ENCODE data around the genes DLK2 and POLH.

- RRBS: no CpG with 5 or more reads among the region's 8 CpGs
These were observed 2.5 kb downstream of the SRF start for GRCh38 chr6:43173400-43174144.

DNA sequence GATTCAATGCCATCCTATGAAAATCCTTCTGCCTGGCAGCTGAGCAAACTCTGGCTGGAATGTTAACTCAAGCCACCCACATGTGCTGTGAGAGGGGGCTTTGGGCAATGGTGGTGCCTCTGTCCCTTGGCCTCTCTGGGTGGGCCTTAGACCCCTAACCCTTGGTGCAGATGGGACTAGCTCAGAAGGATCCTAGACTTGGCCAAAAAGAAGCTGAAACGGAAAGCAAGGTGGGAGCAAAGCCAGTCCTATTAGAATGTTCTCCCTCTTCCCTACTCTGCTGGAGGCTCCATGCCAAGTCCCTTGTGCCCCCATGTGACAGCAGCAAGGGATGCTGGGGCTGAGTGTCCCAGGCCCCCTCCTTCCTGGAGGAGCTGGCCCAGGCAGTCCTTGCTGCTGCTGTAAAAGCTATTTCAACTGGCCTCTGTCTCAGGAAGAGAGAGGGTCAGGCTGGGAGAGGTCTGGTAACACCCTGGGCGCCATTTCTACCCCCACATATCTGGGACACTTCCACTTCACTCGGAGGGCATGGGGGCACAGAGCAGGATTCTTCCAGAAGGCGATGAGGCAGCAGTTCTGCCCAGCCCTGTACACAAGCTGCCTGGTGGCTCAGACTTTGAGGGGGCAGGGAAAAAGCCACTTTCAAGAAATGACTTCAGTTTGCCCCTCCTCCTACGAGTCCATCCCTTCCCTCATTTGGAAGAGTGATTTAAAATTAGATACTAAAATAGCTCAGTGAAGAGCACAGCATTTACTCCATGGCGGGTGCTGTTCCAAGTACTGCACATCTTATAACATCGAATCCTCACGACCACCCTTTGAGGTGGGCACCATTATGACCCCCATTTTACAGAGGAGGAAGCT, 25.1 kb downstream of the TTBK1 start:
- RRBS: no CpG with 5 or more reads among the region's 8 CpGs

DNA sequence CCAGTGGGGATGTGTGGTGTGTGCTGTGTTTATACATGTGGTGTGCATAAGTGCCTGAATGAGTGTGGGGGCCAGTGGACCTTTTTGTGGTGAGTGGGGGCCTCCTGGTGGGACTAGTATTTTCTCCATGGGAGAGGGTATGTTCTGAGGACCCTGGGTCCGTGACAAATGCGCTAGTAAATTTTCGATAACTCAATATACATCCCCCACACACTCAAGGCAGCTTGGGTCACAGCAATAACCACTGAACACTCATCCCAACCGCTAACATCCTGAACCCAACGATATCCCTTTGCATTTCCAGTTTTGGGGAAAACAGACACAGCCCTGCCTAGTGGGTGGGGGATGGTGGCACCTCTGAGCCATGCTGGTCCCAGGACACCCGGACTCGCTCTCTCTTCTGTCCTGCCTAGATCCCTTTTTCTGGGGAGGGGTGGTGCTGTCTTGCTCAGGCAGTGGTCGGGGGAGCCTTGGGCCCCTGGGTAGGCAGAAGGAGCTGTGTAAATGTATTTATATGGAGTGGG, 24.0 kb upstream of the SLC22A7 start:
- RRBS: no CpG with 5 or more reads among the region's 8 CpGs

- RRBS: no CpG with 5 or more reads among the region's 6 CpGs
These were observed 7.1 kb upstream of the SLC22A7 start for GRCh38 chr6:43290913-43291480.

DNA sequence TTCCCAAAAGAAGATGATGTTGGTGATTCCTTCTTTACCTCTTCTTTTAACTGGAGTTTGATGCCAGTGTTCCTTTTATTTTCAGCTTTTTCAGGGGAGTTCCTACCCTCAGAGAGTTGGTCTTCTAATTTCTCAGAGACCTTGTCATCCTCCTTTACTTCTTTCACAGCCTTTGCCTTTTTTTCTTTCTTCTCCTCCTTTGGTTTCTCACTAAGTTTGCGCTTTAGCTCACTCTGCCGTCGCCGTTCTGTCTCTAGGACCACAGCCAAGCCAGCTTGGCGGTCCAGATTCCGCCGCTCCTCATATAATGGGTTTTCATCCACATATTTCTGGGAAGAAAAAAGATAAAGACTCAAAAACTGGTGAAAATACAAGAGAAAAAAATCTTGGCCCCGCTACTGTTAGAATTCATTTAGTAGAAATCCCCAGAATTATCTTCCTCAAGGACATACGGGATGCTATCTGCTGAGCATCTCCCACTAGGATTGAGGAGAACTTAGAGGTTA, 29.2 kb downstream of the ZNF318 start:
- RRBS: no CpG with 5 or more reads among the region's 9 CpGs

DNA sequence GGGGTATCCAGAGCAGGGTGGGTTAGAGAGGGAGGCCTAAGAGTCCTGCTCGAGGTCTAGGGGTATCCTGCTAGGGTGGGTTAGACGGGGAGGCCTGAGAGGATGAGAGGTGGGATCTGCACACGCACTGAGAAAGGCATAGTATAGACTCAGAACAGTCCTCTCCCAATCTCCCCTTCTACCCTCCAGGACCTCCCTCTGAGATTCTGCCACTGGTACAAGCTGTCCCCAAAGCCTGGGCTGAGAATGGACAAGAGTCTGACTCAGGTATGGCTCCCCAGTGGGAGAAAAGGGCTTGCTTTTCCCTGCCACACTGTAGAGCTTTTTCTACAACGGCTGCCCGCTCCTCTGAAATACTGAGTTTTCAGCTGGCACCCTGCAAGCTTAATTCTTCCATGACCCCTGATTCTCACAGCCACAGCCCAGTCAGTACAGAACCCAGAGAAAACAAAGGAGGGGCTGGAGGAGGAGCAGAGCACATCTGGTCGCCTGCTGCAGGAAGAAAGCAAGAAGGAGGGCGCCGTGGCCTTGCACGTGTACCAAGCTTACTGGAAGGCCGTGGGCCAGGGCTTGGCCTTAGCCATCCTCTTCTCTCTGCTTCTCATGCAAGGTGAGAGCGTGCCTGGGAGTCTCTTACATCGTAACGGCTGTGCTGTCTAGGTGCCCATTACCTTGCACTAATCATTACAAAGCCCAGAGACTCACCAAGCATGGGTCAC, 11.4 kb downstream of the DLK2 start:
- RRBS: no CpG with 5 or more reads among the region's 13 CpGs

DNA sequence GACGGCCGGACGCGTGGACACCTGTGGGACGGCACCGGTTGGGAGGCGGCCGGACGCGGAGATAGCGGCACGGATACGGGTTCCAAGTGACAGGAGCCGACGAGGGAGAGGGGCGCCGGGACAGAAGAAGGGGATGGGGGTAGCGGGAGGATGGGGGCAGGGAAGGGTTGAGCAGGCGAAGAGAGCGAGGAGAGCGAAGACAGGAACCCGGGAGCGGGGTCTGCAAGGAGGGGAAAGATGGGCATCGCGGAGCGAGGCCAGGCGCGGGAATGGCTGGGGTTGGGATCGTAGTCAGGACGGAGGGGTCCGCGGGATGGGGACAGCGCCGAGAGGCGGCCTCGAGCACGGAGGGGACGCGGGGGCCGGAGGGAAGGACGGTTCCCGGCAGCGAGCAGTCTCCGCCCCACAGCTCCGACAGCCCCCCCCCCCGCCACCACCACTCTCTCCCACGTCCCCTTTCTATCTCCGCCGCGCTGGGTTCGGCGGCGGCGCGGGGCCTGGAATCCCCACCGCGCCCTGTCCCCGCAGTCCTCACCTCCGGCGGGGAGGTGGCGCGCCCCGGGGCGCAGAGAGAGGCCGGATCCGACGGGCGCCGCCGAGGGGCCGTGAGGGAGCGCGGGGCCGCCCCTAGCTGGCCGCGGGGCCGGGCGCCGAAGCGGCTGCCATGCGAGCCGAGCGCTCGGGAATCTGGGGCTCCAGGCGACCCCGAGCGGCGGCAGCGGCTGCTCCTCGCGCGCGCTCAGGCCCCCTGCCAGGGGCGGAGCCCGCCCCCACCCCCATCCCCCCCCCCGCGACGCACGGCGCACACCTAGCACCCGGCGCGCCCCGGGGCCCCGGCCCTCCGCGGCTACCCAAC, at the start of gene DLK2:
TSS of gene DLK2 (minus strand) at position 689 of the 856 bp plus-strand sequence.
- RRBS: 2% methylated on average over 28 of the region's 107 CpGs

- RRBS: no CpG with 5 or more reads among the region's 7 CpGs
These were observed 16.3 kb downstream of the LRRC73 start for GRCh38 chr6:43493822-43494366.

DNA sequence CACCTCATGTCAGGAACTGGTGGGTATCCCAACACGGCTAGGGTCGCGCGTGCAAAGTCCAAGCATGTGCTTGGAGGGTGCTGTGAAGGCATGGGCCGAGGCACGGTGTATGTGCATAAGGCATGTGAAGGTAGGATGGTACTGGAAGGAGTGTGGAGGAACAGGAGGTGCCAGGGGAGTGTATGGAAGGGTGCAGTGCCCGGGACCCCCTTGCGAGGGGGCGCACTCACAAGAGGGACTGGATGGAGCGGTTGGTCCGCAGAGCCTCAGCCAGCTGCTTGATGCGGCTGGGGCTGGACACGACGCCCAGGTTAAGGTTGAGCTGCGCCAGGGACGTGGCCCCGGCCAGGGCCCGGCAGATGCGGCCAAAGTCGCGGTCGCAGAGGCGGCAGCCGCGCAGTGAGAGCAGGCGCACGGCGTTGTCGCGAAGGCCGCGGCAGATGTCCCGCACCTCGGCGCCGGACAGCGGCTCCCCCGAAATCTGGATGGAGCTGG, 815 bp downstream of the LRRC73 start:
- RRBS: 18% methylated on average over 15 of the region's 38 CpGs

GRCh38 chr6:43575818-43576607, at the start of gene POLH:
Gene POLH, plus strand, starts transcription at chr6:43576185.
- RRBS: 1% methylated on average over 16 of the region's 72 CpGs

GRCh38 chr6:43614342-43615168, 14.5 kb downstream of the GTPBP2 start:
- RRBS: no CpG with 5 or more reads among the region's 10 CpGs

- RRBS: no CpG with 5 or more reads among the region's 16 CpGs
These were observed 779 bp downstream of the MRPS18A start for GRCh38 chr6:43686605-43687419.

DNA sequence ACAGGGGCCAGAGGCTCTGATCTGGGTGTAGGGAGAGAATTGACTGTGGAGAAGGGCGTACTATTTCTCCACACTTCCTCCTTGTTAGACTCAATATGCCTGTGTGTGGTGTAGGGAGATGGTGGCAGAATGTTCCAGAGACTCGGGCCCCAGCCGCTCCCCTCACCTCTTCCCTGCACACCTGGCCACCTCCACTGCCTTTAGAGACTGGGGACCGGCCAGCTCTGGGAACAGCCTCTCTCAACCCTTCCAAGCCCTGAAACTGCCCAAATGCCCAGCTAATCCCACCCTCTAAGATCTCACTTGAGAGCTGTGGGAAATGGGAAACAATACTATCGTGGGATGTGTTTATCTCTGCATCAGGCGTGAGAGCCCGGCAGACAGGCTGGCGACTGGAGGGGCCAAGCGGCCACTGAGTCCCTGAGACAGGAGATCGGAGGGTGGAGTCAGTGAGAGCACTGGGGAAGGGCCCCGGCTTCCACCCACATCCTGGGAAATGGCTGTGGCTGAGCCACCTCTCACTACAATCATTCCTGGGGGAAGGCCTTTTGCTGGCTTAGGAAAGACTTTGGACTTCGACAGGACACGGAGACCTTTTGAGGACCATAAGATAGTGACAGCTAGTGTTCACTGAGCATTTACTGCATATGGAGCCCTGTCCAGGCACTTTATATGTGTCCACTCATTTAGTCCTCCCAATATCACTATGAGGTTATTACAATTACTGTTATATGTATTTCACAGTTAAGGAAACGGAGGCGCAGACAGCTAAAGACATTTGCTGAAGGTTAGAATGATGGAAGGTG, 31.0 kb upstream of the MRPS18A start:
- RRBS: 6% methylated on average over 4 of the region's 15 CpGs

- RRBS: no CpG with 5 or more reads among the region's 10 CpGs
These were observed 6.3 kb downstream of the VEGFA start for GRCh38 chr6:43776028-43776964.

DNA sequence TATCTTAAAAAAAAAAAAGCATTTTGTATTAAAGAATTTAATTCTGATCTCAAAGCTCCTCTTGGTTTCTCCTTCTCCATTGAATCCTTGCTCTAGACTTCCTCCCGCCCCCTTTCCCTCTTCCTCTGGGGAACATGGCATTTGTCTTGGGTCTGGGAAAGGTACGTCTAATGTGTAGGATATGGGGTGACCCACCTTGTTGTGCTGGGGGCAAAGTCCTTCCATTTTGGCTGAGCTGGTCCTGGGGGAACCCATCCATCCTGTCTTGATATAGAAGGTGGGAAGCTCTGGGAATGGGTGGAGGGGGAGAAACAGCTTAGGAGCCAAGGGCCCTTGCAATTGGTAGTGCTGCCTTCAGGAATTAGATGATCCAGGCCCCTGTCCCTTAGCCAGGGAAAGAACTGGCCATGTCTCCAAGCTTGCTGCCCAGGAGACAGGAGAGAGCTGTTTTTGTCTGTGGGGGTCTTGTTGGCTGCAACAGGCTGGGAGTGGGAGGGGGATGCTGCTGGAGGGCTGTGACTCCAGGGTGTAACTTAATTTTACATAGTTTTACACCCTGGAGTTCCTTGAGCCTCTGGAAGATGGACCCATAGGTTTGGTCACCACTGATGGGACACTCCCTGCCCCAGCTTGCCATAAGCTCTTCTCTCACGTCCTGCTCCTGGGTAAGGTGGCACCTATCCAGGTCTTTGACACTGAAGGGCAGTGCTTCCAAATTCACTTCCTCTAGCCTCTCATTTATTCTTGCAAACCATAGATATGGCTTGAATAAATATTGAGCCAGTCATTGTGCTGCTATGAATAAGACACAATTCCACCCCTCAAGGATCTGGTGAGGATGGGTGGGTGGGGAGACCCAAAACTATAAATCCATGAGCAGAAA, 16.7 kb downstream of the VEGFA start:
- RRBS: no CpG with 5 or more reads among the region's 3 CpGs

DNA sequence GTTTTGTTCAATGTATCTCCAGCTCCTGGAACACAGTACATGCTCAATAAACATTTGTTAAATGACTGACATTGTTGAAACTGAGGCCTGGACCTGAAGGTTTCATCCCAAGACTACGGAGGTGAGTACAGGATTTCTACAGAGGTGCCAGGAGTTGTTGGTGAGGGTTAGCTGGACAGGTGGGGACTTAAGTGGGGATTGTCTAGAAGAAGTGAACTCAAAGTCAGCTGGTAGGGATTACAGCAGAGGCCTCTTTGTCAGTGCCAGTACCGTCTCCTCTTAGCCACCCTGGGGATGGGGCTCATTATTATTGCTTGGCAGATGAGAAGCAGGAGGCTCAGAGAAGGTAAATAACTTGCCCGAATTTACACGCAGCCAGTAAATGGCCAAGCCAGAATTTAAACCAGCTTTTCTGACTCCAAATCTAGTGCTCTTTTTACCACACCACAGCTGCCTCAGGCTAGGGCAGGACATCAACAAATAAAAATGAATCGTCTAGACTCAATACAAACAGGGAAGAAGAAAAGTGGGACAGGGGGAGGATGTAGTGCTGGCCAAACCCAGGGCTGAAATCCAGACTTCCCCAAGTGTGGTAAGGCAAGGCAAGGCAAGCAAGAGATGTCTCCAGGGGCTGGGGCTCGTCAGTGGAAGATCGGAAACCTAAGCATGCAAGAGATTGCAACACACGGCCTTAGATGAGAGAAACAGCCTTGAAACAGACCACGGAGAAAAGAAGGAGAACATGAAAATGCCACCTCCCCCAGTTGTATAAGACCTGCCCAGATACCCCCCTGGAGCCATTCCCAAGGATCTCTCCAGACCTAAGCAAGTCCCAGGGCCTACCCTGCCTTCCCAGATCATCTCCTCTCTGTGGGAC, 19.8 kb downstream of the VEGFA start:
- RRBS: no CpG with 5 or more reads among the region's 9 CpGs

DNA sequence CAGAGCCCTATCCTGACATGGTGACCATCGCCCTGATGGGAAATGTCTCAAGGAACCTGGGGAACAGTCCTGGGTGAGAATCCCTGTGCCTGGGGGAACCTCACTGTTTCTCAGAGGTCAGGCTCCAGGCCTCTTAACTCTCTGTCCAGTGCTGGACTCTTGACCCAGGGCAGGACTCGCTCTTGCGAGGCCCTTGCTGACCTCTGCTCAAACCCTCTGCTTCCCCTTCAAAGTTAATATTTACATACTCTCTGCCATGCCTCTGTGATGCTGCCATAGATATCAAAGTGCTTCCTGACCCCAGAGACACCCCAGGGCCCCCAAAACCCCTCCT, 142.5 kb downstream of the VEGFA start:
- RRBS: no CpG with 5 or more reads among the region's 3 CpGs

DNA sequence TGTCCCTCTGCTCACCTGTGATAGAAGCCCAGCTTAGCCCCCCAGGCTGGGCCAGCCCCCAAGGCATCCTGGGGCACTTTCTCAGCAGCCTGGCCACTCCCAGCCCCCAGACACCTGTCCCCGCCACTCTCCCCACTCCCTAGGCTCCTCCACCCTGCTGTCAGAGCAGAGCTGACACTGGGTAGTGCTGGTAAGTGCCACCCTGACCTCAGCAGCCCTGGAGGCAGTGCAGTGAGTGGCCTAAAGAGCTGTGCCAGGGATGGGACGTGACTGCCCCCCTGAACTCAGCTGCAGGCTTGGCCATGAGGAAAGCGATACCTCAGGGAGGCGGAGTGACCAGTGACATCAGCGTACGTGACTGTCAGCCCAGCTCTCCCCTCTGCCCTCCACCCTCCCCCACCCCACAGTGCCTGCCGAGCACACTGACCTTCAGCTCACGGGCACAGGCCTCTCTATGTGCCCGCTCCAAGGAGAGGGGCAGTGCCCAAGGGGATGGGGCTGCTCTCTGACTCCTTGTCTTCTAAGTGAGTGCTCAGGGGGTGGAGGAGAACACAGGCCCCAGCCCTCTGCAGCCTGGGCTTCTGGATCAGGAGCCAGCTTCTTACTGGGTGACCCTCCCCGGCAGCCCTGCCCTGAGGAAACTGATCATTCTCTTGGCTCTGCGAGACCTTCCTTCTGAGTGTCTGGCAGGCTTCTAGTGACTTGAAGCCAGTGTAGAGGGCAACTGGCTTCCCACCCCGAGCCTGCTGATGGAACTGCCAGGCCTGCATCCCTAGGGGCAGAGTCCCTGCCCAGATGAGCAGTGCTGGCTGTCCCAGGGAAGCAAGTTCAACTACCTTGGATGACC, 172.7 kb downstream of the MRPL14 start:
- RRBS: no CpG with 5 or more reads among the region's 12 CpGs

DNA sequence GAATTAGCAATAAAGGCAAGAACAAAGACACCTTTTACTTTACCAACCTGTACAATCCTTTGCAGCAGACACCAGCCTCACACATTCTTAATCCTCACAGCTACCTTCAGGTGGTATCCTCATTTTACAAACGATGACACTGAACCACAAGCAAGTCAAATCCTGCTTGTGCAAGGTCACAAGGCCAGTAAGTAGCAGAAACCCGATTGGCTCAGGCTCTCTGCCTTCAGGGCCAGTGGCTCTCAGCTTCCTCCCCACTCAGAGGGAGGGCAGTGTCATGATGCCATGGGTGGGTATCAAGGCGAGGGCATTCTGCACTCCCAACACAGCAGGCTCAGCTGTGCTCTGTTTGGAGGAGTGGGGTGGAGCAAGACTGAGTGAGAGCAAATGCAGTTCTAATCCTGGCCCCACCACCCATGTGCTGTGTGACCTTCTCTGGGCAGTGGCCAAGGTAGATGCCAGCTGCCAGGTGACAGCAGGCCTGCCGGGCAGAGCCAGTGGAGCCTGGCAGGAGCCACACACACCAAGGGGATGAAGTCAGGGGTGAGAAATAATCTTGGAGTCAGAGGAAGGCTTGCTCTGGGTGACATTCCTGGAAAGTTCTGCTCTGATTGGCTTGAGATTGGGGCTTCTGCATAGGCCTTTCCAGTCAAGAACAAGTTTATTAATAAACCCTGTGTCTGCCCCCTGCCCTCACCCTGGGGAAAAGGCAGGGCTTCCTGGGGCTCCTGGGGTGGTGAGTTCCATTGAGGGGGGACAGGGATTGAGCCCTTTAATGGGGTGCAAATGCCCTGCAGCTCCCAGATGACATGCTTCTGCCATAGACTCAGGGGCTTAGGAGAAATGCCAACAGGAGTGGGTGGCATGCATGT, 134.5 kb downstream of the MRPL14 start:
- RRBS: no CpG with 5 or more reads among the region's 4 CpGs

DNA sequence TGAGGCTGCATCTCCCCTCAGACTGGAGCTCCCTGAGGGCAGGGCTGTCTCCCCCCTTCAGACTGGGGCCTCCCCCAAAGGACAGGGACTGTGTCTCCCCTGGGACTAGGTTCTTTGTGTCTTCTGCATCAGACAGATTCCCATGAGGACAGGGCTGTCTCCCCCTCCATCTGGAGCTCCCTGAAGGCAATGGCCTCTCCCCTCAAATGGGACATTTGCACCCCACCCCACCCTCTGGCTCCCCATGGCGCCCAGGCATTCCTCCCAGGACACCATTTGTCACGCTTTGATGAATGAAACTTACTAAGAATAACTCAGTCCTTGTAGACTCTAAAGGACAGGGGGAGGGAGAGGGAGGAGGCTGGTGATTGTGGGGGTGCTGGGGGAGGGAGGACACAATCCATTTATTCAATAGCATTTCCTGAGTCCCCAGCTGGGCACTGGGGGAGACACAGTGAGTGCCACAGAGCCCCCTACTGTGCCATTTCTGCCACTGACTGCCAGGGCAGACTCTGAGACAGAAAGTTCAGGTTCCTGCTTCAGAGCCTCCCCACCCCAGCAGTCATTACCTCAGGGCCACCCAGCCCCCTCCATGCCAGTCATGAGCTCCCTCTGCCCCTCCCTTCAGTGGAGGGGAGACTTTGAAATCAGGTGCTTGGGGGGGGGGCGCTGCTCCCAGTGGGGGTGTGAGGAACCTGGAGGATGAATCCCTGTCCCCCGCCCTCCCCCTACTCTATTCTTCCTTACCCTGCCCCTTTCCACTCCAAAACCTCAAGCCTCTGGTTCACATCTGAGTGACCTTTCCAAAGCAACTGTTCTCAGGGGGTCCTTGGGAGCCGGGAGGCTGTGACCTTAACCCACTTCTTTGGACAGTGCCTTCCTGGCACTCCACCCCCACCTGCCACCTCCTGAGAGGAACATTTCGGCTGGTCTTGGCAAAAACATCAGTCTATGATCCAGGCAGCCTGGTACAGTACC, 122.1 kb downstream of the MRPL14 start:
- RRBS: no CpG with 5 or more reads among the region's 6 CpGs

Measured in PFSK-1 (cell line).